Left colon (tissue), 1 donor: ENCODE measurements around the genes KMT2C, XRCC2 and HTR5A.

DNA sequence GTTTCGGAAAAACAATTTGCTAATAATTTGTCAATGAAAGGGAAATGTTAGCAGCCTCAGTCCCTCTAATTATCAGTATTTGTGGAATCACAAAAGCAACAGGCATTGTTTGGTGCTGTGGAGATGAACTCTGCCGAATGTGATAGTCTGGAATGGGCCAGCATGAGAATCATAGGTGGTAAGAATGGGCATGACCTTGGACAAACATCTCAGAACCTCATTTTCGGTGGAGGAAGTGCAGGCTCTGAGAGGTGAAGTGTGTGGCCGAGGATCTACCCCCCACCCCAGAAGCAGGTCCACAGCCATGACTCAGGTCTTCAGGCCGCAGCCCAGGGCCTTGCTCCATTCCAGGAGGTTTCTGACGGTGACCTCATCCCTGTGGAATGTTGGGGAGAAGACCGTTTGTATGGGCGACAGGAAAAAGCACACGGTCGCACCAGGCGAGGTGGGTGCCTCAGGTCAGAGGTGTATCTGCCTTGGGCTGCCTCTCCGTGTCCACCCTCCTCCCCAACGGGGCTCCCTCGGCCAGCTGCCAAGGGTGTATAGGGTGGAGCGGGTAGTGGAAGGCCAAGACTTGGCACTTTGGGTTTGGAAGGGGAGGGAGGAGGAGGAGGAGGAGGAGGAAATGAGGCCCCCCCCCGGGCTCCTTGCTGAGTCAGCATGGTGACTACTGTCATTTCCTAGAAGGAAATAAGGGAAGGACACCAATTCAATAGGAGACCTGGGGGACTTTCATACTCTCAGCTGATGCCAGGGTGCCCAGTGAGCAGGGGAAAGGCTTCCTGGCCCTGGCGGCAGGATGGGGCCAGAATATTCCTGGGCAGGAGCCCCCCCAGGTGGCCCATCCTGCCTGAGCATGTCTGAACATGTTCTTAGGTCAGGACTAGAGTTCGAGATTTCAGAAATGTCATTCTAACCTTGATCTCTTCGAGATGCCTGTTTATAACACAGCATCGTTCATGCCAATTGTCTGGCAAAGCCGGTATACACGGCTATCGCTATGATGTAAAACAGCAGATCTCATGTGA, 168.0 kb upstream of the RHEB start:
- PRO-cap, result no peak

DNA sequence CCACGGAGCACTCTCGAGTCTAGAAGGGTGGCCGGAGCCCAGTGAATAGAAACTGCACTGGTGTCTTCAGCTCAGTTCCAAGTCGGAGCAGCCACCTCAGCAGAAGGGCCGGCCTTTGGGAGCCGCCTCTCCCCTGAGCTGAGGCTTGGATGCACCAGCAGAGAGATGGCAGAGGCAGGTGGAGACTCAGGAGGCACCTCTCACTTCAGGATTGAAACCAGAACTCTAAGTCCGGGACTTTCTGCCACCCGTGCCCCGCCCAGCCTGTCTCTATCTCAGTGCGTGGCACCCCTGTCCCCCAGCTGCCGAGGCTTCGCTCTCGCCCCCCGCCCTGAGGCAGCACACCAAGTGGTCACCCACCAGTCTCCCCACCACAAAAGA, 166.9 kb downstream of the PRKAG2 start:
- PRO-cap, result no peak

GRCh38 chr7:151715549-151716538, 161.1 kb downstream of the PRKAG2 start:
- PRO-cap, result no peak

DNA sequence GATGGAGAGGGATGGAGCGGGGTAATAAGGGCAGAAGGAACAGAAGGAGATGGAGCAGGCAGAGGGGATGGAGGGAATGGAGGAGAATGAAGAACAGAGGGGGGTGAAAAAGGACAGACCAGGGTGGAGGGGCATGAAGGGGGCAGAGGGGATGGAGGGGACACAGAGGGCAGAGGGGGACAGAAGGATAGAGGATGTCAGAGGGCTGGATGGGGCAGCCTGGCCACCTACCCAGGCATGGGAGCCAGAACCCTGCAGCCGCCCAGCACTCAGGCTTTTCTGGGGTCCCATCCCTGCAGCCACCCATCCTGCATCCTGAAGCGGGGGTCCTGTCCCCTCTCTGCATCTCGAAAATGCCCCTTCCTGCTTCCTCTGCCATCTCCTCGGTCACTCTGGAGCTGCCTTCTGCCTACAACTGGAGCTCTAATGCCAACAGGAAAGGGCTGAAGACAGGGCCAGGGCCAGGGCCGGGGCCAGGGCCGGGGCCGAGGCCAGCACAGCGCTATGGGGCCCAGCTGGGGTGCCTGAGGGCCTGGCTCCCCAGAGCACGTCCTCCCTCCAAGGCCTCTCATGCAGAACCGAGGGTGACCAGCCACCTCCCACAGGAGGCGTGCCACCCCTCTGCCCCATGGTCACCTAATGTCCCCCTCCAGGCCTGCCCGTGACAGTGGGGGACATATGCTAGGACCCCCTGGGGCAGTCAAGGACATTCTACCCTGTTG, 155.8 kb downstream of the PRKAG2 start:
- PRO-cap, result no peak

GRCh38 chr7:151940219-151940418, 16.1 kb upstream of the GALNTL5 start:
- PRO-cap, result no peak

- PRO-cap, result no peak
Observed at GRCh38 chr7:152116819-152117574, 91.5 kb downstream of the GALNT11 start.

- PRO-cap, result bidirectional peak, plus-strand start at chr7:152436159, minus-strand start at chr7:152435988
Observed at GRCh38 chr7:152435319-152436239, at the start of gene KMT2C. Gene KMT2C, minus strand, starts transcription at chr7:152436003.

GRCh38 chr7:152464388-152465128, 28.8 kb upstream of the KMT2C start:
- PRO-cap, result bidirectional peak, plus-strand start at chr7:152464583, minus-strand start at chr7:152464430

DNA sequence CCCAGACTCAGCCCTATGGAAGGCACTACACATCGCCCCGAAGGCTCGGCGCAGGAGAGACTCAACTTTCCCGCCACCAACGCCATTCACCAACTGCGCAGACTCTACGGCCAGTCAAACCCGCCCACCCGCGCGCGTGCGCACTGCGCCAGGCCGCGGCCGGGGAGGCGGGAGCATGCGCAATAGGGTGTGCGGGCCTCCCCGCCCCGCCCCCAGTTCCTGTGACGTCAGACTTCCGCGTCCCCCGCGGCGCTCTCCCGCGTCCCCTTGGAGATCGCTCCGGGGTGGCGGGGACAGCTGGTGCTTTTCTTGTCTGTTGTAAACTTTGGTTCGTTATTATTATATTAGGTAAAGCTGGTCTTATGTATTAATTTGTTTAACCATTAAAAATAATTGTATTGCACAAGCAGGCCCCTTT, at the start of gene XRCC2:
XRCC2 (minus strand) TSS at position 95 of the 418 bp plus-strand sequence.
- PRO-cap, result bidirectional peak, plus-strand start at position 271 of the sequence, minus-strand start at position 95 of the sequence

DNA sequence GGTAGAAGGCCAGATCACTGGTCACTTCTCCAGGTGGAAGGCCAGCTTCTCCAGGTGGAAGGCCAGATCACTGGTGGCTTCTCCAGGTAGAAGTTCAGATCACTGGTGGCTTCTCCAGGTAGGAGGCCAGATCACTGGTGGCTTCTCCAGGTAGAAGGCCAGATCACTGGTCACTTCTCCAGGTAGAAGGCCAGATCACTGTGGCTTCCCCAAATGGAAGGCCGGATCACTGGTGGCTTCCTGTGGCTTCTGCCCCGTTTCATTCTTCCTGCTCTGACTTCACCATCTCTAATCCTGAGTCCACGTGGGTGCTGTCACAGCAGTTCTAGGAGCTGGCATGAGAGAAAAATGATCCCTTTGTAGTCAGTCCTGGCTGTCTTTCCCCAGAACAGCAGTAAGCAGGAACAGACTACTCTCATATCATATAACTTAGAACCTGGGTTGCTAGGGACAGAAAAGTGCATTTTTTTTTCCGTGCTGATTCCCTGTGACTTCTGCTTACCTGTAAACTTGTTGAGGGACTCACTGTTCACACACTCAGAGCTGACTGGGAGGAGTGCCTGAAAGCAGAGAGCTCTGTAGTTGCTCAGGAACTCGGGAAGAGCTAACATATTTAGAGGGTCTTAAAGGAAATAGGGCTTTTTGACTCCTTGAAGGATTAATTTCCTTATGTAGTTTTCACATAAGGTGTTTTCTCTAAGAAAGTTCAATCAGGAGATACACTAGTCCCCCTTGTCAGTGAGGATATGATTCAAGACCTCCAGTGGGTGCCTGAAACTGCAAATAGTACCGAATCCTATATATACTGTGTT, 91.0 kb downstream of the ACTR3B start:
- PRO-cap, result no peak

DNA sequence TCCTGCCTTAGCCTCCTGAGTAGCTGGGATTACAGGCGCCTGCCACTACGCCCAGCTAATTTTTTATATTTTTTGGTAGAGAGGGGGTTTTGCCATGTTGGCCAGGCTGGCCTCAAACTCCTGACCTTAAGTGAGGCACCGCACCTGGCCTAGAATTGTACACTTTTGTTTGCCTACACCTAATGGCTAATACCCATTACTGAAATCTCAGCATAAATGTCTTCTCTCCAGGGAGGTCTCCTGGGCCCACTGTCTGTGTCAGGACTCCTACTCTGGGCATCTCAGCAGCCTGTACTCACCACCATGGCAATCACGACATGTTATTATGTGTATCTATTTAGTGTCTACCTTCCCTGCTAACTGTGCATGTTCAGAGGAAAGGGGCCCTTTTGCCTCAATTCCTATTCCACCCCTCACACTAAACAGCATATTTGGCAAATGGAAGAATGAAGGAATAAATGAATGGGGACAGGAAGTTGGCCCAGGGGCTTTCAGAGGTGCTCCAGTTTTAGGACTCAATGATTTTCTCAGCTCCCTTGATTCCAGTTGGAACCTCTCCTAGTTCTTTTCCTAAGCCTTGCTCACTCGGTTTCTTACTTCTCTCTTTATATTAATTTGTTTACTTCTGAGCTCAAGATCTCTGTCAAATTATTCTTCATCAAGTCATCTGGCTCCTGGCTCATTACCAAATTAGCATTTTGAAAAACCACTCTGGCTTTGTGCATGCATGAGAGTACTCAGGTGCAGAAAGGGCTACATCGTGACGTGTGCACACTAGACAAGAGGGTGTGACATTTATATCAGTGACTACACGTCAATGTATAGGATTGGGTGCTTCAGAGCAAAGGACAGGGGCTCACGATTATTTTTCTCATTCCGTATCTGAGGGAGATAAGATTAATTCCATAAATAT, 646.0 kb upstream of the DPP6 start:
- PRO-cap, result no peak

GRCh38 chr7:154702814-154703088, 300.2 kb downstream of the PAXIP1 start:
- PRO-cap, result no peak

GRCh38 chr7:154927477-154927861, 75.5 kb downstream of the PAXIP1 start:
- PRO-cap, result no peak

DNA sequence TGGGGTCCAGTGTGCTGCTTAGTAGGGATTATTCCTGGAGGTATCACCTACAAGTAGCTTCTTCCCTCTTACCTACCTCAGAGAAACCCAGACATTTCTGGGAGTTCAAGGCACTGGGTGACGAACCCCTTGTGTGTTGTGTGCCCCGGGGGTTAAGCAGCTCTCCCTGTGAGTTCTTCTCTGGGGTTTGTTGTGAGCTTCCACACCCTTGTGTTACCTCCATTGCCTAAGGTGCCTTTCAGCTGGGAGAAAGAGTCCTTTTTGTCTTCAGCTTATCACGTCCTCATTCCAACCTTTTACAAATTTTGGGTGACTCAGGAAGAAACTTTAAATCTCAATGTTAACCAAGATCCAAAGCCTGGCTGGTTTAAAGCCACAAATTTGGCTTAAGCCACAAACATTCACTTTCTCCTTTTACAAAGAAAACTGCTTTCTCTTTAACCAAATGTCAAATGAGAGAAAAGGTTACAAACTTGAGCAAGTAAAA, 75.0 kb downstream of the PAXIP1 start:
- PRO-cap, result no peak

DNA sequence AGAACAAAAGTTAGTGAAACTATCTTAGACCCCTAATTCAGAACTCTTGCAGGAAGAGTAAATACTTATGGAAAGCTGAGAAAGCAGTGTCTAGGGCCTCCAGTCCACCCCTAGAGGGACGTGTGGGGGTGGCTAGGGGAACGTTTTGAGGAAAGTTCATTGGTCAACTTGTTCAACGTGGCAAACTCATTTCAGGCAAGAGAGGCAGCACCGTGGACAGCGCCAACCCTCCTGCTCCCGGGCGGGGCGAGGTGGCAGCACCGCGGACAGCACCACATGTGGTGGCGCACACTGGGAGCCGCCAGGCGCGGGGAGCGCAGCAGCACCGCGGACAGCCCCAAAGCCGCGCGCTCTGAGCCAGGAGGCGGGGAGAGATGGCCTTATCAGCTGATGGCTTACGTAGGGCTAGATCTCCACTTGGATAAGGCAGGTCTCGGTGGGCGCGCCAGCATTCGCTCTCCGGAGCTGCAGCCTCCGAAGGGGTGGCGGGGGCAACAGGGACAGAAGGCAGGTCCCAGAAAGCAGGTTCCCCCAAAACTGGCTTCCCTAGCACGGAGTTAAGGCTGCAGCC, at the start of gene HTR5A:
HTR5A (plus strand) TSS at position 448 of the 571 bp plus-strand sequence.
- PRO-cap, result no peak

DNA sequence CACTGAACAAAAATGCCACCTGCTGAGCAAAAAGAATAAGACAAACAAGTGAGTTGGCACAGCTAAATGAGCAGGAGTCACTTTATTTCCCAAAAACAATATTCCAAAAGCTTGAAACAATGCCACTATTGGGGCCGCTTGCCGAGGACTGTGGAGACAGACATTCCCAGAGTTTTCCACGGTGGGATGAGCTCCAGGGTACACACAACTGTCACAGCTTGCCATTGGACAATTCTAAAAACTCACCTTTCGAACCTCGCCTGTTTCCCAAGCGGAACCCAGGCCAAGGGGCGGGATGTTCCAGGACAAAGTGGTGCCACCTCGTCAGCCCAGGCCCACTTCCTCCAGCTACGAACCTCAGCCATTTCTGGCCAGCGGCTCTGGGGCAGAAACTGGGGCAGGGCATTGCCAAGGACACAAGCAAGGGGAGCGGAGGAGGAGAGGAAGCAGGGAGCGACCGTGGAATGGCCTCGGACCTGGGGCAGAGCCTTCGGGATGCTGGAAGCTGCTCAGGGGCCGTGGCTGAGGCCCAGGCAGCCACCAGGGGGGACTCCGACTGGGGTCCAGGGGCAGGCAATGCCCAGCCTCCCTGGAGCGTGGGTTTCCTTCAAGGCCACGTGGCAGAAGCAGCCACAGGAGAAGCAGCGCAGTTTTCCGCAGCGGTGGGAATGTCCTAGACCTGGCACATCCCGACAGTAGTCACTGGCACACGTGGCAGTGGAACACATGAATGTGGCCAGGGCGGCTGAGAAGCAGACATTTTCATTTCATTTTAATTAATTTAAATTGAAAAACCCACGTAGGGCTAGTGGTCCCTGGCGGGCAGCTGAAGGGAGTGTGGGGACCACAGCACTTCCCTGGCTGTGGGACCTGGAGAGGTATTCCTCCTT, 44.6 kb upstream of the INSIG1 start:
- PRO-cap, result no peak

DNA sequence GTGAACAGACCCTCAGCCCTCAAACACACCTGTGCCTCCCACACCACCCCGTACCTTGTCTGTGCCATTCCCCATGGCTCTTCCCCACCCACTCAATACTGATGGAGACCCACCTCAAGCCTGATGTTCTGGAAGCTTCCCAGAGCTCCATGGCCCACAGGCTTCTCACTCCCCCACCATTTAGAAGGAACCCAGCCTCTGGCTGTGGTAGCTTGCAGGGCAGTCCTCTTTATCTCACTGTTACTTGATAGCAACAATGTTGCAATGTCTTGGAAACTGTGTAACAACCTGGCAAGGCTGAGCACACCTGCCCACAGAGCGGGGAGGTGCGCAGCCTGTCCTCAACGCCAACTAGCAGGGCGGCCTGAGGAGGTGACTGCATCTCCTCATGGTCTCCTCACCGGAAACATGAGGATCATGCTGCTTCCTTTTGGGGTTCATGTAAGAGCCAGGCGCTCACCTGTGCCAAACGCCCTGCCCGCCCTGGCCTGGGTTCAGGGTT, 43.7 kb upstream of the INSIG1 start:
- PRO-cap, result no peak

GRCh38 chr7:155303040-155303961, 5.6 kb downstream of the INSIG1 start:
- PRO-cap, result no peak

- PRO-cap, result no peak
Observed at GRCh38 chr7:155381768-155382446, 76.0 kb upstream of the EN2 start.

DNA sequence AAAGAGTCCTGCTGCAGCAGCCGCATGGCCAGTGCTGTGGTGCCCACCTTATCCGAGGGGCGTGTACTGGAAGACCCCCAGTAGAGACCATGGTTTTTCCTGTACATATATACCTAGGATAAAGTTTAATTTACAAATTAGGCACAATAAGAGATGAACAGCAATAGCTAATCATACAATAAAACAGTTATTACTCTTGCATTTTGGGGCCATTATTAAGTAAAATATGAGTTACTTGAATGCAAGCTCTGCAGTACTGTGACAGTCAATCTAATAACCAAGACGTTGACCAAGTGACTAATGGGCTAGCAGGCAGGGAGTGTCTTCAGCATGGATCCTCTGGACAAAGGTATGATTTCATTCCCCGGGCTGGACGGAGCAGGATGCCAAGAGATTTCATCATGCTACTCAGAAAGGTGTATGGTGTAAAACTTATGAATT, 81.0 kb downstream of the SHH start:
- PRO-cap, result no peak